ENCODE measurements around a stretch of chr6.

GRCh38 chr6:3454651-3454957 is 2.2 kb downstream of the SLC22A23 start:
- RRBS: no CpG with 5 or more reads among the region's 3 CpGs

- RRBS: 67% methylated on average over 9 of the region's 21 CpGs
Observed at GRCh38 chr6:3725662-3726447, 25.7 kb downstream of the PXDC1 start.

DNA sequence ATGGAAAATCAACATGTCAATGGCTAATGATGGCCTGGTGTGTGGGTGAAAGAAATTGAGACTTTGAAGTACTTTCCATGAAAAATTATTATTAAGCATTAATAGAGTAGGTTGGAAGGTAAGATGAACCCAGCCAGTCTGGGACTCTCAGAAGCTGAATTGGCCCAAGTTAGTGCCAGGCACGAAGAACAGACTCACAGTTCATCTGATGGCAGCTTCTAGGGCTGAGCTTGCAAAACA is 38.9 kb upstream of the PXDC1 start:
- RRBS: no CpG with 5 or more reads among the region's 1 CpG

- RRBS: no CpG with 5 or more reads among the region's 1 CpG
Observed at GRCh38 chr6:3837604-3838061, 11.5 kb upstream of the FAM50B start.

DNA sequence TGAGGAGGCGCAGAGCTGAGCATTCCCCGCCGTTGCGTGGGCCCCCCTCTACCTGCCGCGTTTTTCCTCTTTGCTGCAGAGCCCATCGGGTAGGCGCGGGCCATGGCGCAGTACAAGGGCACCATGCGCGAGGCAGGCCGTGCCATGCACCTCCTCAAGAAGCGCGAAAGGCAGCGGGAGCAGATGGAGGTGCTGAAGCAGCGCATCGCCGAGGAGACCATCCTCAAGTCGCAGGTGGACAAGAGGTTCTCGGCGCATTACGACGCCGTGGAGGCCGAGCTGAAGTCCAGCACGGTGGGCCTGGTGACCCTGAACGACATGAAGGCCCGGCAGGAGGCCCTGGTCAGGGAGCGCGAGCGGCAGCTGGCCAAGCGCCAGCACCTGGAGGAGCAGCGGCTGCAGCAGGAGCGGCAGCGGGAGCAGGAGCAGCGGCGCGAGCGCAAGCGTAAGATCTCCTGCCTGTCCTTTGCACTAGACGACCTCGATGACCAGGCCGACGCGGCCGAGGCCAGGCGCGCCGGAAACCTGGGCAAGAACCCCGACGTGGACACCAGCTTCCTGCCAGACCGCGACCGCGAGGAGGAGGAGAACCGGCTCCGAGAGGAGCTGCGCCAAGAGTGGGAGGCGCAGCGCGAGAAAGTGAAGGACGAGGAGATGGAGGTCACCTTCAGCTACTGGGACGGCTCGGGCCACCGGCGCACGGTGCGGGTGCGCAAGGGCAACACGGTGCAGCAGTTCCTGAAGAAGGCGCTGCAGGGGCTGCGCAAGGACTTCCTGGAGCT is 728 bp downstream of the FAM50B start:
- RRBS: 67% methylated on average over 20 of the region's 73 CpGs

- RRBS: 80% methylated on average over 2 of the region's 11 CpGs
Observed at GRCh38 chr6:3857774-3858337, 8.7 kb downstream of the FAM50B start.

DNA sequence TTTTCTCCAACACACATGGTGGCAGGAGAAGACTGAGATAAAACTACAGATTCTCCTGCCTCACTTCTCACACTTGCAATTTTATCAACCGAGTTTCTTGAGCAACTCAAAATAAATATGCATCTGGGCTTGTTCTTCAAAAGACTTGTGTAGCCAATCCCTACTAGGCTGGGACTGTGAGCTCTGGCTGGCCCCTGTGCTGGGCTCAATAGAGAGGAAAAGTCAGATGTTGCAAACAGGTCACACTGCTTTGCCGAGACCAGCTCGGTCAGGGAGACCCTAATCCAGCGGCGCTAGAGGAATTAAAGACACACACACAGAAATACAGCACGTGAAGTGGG is 32.5 kb downstream of the FAM50B start:
- RRBS: no CpG with 5 or more reads among the region's 6 CpGs

- RRBS: no CpG with 5 or more reads among the region's 23 CpGs
Observed at GRCh38 chr6:3905436-3906465, 56.6 kb downstream of the FAM50B start.

DNA sequence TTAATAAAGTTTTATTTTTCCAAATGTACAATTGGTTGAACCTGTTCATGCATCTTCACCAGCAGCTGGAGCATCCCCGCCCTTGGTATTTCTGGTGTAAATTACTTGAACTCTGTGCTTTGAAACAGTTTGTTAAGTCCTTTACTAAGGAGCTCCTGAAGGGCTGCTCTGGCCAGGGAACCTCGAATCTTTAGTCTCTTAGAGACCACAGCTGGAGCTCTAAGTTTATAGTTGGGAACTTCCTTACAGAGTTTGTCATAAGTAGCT is 64.6 kb downstream of the FAM50B start:
- RRBS: no CpG with 5 or more reads among the region's 2 CpGs

GRCh38 chr6:4017668-4018114 is 3.4 kb upstream of the PRPF4B start:
- RRBS: no CpG with 5 or more reads among the region's 6 CpGs

GRCh38 chr6:4351746-4352383 is 216.5 kb upstream of the ECI2 start:
- RRBS: no CpG with 5 or more reads among the region's 15 CpGs

- RRBS: no CpG with 5 or more reads among the region's 5 CpGs
Observed at GRCh38 chr6:4356997-4357513, 221.7 kb upstream of the ECI2 start.

GRCh38 chr6:4369585-4370164 is 234.3 kb upstream of the ECI2 start:
- RRBS: no CpG with 5 or more reads among the region's 6 CpGs

DNA sequence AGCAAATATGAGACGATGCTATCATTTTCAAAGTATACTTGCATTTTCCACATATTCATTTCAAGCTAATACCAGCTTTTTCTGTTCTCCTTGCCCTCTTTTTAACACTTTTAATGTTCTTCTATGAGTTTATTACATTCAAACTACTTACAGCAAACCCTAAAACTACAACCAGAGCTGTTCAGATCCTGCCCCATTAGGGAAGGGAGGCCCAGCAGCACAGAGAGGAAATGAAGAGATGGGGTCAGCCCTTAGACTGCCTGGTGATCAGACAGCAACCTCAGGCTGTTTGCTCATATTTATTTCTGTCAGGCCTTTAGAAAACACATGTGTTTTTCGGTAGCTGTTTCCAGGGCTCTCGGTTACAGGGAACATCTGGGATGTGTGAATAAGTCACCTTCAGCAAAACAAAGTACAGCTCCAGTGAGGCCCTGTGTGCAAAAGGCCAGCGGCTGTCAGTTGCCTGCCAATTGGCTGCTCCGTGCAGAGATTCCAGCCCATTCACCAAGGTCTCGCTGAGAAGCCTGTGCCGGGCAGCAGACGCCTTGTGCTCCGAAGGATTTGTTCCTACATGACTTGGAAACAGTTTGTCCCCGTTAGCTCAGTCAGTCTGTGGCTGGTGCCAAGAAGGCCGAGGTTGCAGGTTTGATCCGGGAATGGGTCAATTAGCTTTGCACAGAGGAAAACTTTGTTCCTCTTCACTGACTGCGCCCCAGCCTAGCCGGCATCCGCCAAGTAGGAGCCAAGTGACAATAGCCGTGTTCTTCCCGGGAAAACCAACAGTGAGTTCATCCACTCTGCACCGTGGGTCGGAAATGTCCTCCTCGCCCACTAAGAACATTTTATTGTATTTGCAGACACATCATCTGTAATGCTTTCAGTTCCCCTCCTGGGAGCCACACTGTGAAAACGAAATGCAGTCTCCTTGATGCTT is 315.6 kb upstream of the CDYL start:
- RRBS: 21% methylated on average over 5 of the region's 21 CpGs

DNA sequence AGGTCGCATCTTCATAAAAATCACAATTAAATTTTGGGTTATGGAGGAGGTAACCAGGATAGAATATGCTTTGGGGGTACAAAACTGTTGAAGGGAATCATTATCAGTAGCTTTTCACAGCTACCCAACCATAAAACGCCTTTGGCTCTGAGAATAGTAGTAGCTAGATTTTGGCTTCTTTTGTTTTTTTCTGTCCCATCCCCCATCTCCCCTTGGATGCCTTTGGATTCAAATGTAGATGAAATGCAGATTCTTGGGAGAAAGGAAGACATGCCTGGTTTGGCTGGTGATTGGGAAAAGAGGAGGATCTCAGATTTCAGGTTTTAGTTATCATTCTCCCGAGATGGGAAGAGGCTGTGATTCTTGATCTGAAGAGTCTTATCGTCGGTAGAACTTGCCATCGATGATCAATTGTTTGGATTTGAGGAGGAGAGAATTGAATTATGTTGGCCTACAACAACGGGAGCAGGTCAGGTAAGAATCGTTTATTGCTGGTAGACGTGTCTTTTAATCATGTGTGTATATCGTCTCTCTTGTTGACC is 3.4 kb upstream of the CDYL start:
- RRBS: no CpG with 5 or more reads among the region's 10 CpGs

DNA sequence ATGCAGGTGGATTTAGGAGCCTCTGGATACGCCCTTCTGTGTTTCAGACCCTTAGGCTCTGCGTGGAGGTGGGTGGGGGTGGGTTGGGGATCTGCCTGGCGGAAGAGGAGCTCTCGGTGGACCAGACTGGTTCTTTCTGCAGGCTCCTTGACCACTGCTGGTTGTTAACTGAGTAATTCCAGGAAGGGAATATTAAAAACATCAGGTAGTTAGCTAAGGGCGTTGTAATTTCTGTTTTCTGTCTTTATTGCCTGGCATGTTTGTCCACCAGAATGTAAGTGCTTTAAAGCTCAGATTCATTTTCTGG is 5.7 kb downstream of the CDYL start:
- RRBS: no CpG with 5 or more reads among the region's 5 CpGs

- RRBS: no CpG with 5 or more reads among the region's 13 CpGs
Observed at GRCh38 chr6:4805974-4806461, 29.8 kb downstream of the CDYL start.

- RRBS: no CpG with 5 or more reads among the region's 11 CpGs
Observed at GRCh38 chr6:4944764-4945186, 59.1 kb downstream of the RPP40 start.

- RRBS: 5% methylated on average over 4 of the region's 26 CpGs
Observed at GRCh38 chr6:5026191-5026913, 22.5 kb upstream of the RPP40 start.

GRCh38 chr6:5175625-5176043 is 85.1 kb downstream of the LYRM4 start:
- RRBS: 93% methylated on average over 3 of the region's 6 CpGs